Ovary (tissue), 7 donors: ENCODE data around the genes SFXN5, NOTO and C2orf78.

DNA sequence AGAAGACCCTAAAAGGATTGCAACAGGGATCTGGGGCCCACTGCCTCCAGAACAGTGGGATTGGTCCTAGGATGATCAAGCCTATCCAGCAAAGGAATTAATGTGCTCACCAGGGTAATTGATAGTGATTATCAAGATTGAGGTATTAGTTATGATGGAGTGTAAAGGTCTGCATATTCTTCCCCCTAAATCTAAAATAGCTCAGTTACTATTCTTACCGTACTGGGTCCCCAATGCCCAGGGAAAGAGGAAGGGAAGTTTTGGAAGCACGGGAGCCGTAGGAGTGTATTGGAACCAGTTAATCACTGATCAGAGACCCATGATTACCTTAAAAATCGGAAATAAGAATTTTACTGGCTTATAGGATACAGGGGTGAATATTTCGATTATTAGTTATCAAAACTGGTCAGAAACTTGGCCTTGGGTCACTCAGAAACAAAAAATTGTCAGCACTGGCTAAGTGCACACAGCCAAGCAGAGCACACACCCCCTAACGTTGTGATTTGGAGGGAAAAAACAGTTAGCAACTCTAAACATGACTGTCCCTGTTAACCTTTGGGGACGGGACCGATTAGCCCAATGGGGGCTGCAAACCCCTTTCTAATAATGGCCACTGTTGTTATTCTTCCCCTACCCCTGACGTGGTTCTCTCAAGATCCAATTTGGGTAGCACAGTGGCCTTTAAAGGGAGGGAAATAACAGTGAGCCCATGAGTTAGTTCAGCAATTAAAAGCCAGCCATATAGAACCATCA lies 58.9 kb downstream of the ZNF638 start:
- PRO-cap, 7 experiments, result no peak in any of the 7 experiments
- RAMPAGE, long total RNA, 2 experiments, result no peak in any of the 2 experiments

DNA sequence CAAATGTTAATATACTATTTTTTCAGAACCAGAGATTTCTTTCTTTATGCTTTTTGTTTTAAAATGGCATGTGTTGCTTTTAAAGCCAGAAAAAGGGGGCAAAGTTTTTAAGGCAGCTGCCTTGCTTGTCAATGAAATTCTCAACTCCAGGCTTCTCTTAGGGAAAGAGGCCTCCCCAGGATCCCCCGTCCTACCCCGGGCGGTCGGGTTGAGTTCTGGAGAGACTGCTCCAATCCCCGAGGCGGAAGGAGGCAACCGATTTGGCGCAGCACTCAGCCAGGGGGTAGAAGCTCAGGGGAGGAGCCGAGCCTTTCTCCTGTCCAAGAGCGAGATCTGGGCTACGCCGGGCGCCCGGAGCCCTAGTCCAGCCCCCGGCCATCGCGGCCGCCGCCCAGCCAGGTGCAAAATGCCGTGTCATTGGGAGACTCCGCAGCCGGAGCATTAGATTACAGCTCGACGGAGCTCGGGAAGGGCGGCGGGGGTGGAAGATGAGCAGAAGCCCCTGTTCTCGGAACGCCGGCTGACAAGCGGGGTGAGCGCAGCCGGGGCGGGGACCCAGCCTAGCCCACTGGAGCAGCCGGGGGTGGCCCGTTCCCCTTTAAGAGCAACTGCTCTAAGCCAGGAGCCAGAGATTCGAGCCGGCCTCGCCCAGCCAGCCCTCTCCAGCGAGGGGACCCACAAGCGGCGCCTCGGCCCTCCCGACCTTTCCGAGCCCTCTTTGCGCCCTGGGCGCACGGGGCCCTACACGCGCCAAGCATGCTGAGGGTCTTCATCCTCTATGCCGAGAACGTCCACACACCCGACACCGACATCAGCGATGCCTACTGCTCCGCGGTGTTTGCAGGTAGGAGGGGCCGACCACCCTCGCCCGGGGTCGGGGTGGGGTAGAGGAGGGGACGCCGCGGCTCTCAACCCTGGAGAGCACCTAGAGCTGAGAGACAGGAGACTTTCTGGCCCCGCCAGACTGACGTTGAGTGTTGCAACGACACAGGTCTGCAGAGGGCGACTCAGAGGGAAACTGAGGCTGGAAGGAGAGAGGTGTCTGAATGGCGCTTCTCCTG lies 12.9 kb upstream of the DYSF start:
- PRO-cap, 7 experiments, result peak in 2 of 7 experiments; most common plus-strand start position 317 of the sequence (in 1); most common minus-strand start position 217 of the sequence (in 1)
- RAMPAGE, long total RNA, 2 experiments, result start-site peak on the plus strand in 2 of 2 experiments, centred at positions 332 to 359 of the sequence, 7 to 9 reads per replicate

DNA sequence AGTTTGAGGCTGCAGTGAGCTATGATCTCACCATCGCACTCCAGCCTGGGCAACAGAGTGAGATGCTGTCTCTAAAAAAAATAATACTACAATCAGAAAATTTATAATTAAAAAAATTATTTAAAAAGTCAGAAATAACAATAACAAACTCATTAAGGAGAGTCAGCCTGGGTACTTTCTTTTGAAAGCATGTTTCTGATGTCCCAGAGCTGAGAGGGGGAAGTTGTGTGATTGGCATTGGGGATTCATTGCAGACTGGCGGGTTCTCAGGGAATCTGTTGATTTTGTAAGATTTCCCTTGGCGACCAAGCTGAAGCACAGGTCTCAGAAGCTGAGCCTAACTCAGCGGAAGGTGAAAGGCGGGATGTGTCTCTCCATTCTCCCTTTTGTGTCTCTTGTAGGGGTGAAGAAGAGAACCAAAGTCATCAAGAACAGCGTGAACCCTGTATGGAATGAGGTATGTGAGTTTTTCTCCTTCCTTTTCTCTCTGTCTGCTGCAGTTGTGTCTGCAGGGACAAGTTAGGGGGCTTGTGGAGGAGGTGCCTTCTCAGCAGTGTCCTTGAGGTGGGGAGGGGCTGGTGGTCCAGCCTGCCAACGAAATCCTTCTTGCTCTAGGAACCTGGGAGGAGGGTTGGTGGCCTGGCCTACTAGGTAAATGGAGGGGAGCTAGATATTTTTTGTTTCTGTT lies 14.1 kb downstream of the DYSF start:
- PRO-cap, 7 experiments, result no peak in any of the 7 experiments
- RAMPAGE, long total RNA, 2 experiments, result no peak in any of the 2 experiments

DNA sequence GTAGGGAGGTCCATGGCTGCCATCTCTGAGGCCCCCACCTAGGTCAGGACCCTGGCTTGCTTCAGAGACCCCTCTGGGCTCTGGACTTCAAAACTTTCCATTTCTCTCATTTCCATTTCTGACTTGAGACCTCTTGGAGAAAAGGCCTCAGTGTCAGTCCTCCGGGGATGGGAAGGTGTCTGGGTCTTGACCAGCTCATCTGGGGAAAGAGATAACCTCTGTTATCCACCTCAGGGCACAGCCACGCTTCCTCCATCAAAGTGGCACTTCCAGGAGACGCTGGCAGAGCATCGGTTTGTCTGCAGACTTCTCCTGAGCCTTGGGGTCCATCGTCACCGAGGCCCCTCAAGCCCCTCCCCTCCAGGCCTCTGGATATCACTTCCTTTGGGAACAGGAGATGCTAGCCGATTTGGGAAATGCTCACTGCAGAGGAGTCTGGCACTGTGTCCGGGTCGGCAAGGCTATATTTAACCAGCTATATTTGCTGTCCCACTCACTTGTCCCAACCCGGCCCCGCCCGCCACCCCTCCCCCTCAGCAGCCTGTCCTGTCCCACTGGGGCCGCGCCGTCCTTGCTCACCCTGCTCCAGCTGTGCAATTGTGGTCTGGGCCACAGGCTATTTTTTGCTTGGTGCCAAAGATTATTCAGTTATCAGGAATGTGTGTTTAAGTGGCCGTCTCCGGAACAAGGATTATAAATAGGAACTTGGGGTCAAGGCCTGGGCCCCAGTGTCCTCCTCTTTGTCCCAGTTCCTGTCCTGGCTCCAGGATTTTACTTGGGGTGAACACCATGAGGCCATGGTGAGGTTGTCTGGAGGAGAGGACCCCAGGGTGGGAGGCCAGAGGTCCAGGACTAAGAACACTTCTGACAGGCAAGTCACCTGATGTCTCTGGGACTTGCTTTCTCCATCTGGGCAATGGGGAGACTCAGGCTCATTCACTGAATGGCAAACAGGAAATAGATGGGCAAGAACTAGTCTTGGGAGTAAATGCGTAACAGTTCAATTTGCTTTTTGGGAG lies 250.3 kb downstream of the DYSF start:
- PRO-cap, 7 experiments, result no peak in any of the 7 experiments
- RAMPAGE, long total RNA, 2 experiments, result no peak in any of the 2 experiments

- PRO-cap, 7 experiments, result no peak in any of the 7 experiments
- RAMPAGE, long total RNA, 2 experiments, result no peak in any of the 2 experiments
Measured at GRCh38 chr2:71926025-71926382, 221.7 kb downstream of the CYP26B1 start.

DNA sequence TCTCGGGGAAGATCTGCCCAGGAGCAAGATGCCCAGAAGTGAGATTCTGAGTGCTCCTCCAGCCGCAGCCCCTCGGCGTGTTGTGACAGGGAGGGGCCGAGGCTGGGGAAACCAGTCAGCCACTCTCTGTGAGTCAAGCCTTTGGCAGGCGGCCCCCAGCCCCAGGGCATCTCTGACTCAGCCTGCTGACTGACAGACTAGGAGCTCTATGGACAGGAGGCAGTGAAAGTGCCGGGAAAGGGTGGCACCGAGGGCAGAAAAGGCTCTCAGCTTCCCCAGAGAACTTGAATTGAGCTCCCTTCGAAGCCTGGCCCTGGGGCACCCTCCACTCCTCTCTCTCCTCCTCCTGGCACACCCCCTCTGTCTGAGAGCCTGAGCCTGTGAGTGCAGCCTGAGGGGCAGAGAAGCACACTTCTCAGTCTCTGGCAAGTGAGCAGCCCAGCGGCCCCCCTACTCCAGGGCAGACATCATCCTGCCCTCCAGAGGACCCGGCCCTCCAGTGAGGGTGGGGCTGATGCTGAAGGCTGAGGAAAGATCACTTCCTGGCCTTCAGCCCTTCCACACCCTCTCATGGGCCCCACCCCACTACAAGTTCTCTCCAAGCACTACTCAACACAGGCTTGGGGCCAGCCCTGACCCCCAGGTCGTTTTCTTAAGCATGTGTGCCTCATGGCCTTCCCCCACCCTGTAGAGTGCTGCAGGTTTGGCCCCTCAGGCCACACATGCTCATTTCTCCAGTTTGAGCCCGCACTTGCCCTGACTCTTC lies 32.1 kb downstream of the CYP26B1 start:
- PRO-cap, 7 experiments, result no peak in any of the 7 experiments
- RAMPAGE, long total RNA, 2 experiments, result no peak in any of the 2 experiments

DNA sequence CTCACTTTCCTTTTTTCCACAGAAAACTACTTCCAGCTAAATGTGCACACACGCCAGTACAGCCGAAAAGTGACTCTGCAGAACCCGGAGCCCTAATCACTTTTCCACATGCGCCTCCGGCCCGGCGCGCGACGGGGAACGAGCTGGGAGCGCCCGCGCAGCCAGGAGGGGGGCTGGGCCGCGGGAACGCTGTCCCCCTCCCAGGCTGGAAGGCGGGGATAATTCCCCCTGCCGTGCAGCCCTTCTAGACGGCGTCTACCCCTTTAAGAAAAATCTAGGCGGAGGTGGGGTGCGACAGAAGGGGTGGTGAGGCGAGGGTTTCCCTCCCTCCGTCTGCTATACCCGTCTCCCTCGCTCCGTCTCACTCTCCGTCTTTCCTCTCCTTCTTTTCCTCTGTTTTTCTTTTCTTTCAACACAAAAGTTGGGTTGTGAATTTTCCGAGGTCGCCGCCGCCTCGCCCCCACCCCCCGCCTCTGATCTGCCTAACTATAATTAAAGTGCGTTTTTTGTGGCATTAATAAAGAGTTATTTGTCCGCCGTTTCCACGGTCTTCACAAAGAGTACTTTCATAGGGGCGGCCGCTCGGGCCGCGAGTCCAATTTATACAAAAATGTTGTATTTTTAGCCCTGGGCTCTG lies 2.3 kb downstream of the CYP26B1 start:
- PRO-cap, 7 experiments, result peak in 7 of 7 experiments; most common plus-strand start position 339 of the sequence (in 5); most common minus-strand start position 140 of the sequence (in 1)
- RAMPAGE, long total RNA, 2 experiments, result no peak in any of the 2 experiments

GRCh38 chr2:72794112-72794506 lies 31.7 kb downstream of the EXOC6B start:
- PRO-cap, 7 experiments, result no peak in any of the 7 experiments
- RAMPAGE, long total RNA, 2 experiments, result no peak in any of the 2 experiments

DNA sequence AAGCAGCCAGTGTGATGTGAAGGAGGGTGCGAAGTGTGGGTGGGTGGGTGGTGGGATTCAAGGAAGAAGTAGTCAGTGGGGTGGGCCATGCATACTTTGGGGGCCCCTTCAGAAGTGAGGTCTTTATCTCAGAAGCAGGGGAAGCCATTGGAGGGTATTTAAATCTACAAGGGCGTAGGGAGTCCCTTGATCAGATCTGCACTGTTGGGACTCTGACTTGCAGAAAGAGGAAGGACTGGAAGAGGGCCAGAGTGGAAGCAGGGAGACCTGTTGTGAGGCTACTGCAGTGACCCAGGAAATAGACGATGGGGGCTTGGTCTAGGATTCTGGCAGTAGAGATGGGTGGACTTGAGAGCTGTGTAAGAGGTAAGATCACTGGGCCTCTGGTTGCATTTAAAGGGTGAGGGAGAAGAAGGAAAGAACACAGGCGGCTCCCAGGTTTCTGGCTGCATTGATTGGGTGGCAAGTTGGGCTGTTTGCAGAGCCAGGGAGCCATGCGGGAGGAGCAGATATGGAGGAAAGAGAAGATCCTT lies 2.5 kb downstream of the SFXN5 start:
- PRO-cap, 7 experiments, result no peak in any of the 7 experiments
- RAMPAGE, long total RNA, 2 experiments, result no peak in any of the 2 experiments

- PRO-cap, 7 experiments, result peak in 7 of 7 experiments; most common plus-strand start chr2:73071863 (in 6); most common minus-strand start chr2:73071712 (in 6)
- RAMPAGE, long total RNA, 2 experiments, result start-site peak on the minus strand in 2 of 2 experiments, at chr2:73071709-73071747 at its widest, 48 to 58 reads per replicate
Measured at GRCh38 chr2:73071579-73072070, at the start of gene SFXN5. TSS of gene SFXN5 (minus strand) at chr2:73071712.

GRCh38 chr2:73080544-73081210 lies 9.2 kb upstream of the SFXN5 start:
- PRO-cap, 7 experiments, result no peak in any of the 7 experiments
- RAMPAGE, long total RNA, 2 experiments, result no peak in any of the 2 experiments

- PRO-cap, 7 experiments, result no peak in any of the 7 experiments
- RAMPAGE, long total RNA, 2 experiments, result no peak in any of the 2 experiments
Measured at GRCh38 chr2:73176074-73176807, 26.1 kb upstream of the NOTO start.

DNA sequence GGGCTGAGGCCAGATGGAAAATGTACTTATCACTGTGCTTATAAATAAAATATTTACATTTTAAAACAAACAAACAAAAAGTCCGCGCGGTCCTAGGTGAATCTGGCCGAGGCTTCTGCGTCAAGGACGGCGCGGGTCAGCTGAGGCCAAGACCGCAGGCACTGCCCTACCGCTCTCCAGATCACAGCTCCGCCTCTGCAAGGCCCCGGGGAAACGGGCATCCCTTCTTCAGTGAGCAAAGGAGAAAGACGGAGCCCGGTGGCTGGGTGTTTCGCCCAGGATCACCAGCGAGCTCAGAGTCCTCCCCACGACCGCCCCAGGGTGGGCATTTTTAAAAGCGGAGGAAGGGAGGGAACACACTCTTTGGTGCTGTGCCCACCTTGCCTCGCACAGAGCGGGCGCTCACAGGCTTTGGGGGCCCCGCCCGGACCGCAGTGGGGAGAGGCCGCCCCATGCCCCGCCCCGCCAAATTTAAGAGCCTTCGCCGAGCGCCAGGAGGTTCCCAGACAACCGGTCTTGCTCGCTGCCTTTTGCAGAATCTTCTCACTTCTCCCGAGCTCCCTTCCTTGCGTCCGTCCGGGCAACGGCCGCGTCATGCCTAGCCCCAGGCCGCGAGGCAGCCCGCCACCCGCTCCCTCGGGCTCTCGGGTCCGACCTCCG lies at the start of gene NOTO:
Gene NOTO (plus strand): TSS at position 502 of the 660 bp plus-strand sequence.
- PRO-cap, 7 experiments, result no peak in any of the 7 experiments
- RAMPAGE, long total RNA, 2 experiments, result no peak in any of the 2 experiments

DNA sequence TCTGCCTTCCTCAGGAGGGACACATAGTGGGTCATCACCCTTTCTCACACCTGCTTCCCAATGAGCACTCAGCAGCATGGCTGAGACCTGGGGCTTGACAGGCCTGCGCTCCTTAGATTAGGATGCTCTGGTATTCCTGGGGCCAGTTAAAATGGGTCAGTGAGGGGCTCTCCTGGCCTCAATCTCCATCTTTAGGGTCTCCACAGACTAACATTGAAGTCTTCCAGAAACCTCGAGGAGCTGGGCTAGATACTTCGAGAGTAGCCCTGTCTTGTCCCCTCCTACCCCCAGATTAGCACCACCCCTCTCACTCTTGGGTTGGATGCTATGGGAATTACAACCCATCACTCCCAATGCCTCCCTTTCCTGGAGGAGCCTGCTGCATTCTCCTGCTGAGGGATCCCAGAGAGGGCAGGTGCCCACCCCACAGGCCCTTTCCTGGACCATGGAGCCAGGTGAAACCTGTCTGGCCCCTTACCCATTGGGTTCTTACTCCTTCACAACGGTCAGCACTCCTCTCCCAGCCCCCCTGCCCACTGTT lies 6.3 kb downstream of the PRADC1 start:
- PRO-cap, 7 experiments, result no peak in any of the 7 experiments
- RAMPAGE, long total RNA, 2 experiments, result no peak in any of the 2 experiments

GRCh38 chr2:73269317-73269776 lies 14.9 kb downstream of the FBXO41 start:
- PRO-cap, 7 experiments, result no peak in any of the 7 experiments
- RAMPAGE, long total RNA, 2 experiments, result no peak in any of the 2 experiments

- PRO-cap, 7 experiments, result no peak in any of the 7 experiments
- RAMPAGE, long total RNA, 2 experiments, result no peak in any of the 2 experiments
Measured at GRCh38 chr2:73386522-73387124, 987 bp downstream of the ALMS1 start.

- PRO-cap, 7 experiments, result no peak in any of the 7 experiments
- RAMPAGE, long total RNA, 2 experiments, result no peak in any of the 2 experiments
Measured at GRCh38 chr2:73746617-73747080, 9.5 kb upstream of the TPRKB start.

DNA sequence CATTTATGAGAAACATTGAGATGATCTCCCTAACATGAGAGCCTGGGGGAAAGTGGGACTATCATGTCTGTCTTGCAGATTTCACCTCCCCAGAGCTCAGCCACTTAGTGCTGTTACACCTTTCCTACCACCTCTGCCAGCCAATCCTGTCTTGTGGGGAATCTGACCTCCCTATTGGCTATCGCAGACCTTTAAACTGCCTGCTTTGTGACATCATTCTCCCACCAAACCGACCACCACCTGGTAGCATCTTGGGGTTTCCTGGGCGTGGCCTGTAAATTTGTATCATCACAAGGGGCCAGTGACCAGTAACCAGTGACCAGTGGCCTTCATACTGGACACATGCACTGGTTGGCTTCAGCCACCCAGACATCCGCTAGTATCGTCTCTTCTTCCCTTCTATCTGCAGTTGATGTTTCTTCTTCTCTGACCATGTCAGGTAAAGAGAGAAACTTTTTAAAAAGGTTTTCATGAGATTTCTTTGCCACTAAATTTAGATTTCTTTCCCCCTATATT lies at the start of gene C2orf78:
Gene C2orf78 (plus strand): TSS at position 216 of the 516 bp plus-strand sequence.
- PRO-cap, 7 experiments, result no peak in any of the 7 experiments
- RAMPAGE, long total RNA, 2 experiments, result no peak in any of the 2 experiments

DNA sequence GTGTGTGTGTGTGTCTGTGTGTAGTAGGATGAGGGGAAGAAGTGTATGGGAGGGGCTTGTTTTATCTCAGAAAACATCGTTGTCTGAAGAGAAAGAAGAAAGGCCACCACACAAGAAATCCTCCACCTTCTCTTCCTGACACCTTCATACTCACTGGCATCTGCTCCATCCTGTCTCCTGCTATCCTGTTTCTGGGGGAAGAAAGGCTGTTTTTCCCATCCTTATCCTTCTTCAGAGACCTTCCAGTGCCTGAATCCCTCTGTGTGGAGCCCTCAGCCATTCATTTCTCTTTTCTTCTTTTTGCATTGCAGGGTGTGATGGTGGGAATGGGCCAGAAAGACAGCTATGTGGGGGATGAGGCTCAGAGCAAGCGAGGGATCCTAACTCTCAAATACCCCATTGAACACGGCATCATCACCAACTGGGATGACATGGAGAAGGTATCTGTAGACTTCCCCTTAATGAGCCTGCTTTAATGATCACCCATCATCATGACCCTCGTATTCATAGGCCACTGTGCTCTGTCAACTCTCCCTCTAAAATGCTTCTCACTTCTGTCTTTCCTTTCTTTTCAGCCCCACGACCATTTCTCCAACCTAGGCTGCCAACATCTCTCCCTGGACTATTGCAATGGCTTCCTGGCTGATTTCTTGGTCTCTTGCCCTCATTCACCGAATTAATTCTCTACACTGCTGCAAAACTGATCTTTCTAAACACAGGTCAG lies 9.4 kb downstream of the ACTG2 start:
- PRO-cap, 7 experiments, result no peak in any of the 7 experiments
- RAMPAGE, long total RNA, 2 experiments, result no peak in any of the 2 experiments

- PRO-cap, 7 experiments, result no peak in any of the 7 experiments
- RAMPAGE, long total RNA, 2 experiments, result no peak in any of the 2 experiments
Measured at GRCh38 chr2:73917798-73918747, 8.6 kb upstream of the DGUOK start.